Sciatic nerve (tissue), 1 donor: ENCODE measurements around the gene CFAP44.

DNA sequence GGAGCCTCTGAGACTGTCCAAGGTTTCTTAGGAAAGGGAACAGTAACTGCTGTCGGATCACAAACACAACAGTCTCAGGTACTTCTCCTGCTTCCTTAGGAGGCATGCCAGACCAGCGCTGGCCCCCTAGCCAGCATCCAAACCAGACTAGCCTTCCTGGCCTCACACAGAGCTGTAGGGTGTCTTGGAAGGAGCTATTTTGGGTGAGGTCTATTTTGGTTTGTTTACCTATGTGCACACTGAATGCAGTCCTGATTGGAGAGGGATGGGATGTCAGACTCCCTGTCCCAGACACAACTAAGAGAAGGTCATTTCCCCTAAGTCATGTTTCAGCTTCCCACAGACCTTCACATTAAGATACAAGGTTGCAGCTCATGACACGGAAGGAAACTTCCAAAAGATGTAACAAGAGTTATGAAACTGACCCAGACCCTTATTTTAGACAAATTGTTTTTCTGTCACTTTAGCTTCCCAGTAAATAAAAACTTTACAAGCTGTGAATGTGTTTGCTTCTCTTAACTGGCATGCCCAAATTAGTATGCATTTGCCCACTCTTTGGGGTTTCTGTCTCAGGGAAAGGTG is 28.7 kb downstream of the CCDC80 start:
- PRO-cap: no peak

DNA sequence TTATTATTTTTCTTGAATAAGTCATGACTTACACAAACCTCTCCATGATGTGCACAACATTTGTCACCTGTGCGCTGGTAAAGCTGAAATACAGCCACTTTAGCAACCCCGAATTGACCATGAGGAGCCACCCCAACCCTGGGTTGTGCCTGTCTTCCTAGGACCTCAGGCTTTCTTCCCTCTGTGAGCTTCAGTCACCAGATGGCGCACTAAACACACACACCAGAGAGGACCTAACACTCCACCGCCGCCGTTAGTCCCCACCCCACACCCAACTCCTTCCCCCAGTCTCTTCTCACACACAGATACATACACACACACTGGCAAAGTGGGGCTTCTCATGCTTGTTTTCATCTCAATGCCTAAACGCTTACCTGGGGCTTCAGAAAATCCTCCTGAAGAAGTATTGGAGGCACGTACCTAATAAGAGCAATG is 2.0 kb upstream of the CCDC80 start:
- PRO-cap: no peak

DNA sequence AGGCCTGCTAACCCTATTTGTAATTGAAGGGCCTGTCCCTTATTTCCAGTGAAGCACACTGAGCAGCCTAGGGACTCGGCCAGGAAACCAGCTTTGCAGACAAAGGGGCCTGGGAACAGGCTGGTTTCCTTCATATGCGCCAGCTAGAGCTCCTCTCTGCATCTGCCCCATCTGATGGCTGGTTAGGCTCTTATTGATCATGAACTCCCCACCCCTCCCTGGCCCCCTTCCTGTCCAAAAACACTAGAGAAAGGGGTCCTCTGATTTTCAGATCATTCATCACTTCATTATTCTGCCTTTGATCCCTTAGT is 53.0 kb downstream of the BOC start:
- PRO-cap: no peak

DNA sequence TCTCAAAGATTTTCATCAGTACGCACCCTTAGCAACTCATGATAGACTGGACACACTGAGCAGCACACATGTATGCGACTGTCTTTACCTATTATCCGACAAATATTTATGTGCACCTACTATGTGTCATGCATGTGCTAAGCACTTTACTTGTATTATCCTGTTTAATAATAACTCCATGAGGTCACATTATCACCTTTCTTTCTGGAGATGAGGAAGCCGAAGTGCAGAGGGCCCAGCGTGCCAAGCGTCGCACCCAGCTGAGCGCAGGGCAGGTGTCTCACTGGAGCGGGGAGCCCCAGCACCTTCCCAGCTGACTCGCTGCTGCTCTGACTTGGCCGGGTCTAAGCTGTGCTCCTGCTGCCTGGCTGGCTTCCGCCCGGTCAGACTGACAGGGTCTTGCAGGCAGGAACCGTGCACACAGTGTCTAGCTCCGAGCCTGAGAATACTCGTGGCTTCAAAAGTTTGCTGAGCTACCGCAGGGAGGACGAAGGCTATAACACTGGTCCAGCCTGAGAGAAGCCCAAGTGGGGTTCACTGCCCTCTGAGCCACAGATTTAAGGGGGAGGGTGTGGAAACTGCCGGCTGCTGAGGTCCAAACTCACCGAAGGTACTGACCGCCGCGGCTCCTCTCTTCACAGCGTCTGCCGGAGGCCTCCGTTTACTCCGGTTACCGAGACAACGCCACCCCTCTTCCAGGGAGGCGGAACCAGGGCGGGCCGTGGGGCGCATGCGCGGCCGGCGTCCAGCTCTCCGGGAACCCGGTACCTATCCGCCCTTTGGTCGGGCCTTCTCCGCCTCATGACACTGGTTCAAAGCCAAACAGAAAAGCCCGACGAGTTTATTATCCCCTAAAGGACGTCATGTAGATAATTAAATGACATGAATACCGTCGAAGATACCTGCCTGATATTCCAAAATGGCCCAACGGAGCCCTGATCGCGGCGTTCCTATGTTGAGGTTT is at the start of gene CFAP44:
CFAP44 (minus strand) TSS at position 646 of the 964 bp plus-strand sequence.
- PRO-cap: bidirectional peak, plus-strand start at position 731 of the sequence, minus-strand start at position 646 of the sequence

- PRO-cap: no peak
Observed at GRCh38 chr3:113485140-113485923, 29.6 kb downstream of the SPICE1 start.

DNA sequence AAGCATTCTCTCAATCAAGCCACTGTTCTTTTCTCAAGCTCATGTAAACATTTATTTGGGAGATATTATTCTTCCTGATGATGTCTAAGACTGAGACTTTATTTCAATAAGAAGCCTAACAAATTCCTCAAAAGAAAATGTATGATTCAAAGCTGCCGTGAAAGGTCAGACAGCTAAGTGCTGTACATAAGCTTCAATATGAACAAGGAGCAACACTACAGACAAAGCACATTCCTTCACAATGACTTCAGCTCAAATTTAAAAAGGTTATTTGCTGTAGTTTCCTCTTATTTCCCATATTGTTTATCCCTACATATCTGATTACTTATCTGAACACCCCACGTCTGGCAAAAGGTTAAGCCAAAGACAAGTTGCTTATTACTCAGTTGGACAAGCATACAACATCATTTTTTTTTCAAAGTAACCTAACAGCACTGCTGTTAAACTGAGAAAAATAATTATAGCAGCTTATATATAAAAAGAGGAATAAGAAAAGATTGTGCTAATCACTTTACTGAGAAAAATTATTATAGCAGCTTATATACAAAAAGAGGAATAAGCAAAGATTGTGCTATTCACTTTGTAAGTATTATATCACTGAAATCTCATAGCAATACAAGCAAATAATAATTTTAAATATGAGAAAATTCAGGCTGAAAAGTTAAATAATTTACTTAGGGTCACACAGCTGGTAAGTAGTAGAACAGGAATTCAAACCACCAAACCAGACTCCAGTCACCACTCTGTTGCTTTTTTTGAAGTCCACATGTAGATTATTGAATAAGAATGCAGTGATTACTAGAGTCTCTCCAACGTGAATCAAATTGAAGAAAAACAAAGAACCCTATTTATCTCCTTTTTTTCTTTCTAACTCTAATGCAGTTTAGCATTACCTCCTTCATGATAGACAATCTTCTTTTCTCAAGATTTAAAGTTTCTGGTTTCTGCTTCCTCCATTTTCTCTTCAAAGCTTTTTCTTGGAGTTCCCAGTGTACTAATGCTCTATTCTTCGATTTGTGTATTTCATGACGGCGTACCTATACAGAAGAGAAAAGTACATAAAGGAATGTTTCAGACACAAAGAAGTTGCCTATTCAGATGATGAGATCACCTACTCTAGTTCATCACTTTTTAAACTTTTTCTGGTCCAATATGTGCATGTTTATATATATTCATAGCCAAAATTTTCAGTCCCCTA is 16.0 kb downstream of the SPICE1 start:
- PRO-cap: no peak

GRCh38 chr3:113536550-113537295 is 4.4 kb downstream of the SIDT1 start:
- PRO-cap: no peak

DNA sequence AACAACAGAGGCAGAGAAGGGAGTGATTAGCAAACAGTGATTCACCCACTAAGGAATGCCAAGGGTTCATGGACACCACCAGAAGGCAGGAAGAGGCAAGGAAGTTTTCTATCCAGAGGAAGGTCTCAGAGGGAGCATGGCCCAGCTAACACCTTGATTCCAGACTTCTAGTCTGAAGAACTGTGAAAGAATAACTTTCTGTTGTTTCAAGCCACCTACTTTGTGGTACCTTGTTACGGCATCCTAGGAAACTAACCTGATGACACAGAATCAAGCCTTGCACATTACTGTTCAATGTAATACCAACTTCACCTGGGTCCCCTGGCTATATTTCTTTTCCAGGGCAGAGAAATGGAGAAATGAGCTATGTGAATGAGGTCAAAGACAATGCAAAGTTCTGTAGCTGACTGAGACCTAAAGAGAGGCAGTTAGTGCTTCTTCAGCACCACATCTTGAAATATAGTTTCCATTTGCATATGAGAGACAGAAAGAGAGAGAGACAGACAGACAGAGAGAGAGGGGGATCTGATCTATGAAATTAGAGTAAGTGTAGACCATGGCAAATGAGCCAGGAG is 25.3 kb downstream of the SIDT1 start:
- PRO-cap: no peak

- PRO-cap: no peak
Observed at GRCh38 chr3:113573443-113574561, 41.4 kb downstream of the SIDT1 start.

DNA sequence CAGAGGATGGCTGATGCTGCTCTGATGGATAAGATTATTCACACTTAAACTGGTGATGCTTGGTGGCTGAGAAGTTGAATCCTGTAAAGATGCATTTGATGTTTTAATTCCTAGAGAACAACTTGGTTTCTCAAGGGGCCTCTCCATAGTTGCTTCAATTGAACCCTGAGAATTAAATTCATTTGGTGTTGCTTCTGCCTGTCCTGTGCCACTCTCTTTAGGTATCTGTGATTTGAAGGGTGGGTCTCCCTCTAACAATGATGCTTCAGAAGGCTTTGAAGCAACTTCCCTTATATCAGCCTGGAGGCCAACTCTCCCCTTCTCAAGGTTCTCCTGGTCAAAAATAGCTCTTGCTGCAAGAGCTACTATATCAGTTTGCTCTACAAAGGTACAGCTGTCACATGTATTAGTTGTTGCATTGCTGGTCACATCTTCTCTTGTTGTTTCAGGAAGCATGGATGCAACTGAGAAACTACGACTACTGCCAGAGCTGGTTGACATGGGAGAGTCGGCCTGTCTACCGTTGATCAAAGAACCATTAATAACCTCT is 38.4 kb downstream of the USF3 start:
- PRO-cap: no peak

GRCh38 chr3:114036494-114037023 is 19.8 kb downstream of the CCDC191 start:
- PRO-cap: no peak

- PRO-cap: no peak
Observed at GRCh38 chr3:114318825-114320049, 25.4 kb downstream of the TIGIT start.

DNA sequence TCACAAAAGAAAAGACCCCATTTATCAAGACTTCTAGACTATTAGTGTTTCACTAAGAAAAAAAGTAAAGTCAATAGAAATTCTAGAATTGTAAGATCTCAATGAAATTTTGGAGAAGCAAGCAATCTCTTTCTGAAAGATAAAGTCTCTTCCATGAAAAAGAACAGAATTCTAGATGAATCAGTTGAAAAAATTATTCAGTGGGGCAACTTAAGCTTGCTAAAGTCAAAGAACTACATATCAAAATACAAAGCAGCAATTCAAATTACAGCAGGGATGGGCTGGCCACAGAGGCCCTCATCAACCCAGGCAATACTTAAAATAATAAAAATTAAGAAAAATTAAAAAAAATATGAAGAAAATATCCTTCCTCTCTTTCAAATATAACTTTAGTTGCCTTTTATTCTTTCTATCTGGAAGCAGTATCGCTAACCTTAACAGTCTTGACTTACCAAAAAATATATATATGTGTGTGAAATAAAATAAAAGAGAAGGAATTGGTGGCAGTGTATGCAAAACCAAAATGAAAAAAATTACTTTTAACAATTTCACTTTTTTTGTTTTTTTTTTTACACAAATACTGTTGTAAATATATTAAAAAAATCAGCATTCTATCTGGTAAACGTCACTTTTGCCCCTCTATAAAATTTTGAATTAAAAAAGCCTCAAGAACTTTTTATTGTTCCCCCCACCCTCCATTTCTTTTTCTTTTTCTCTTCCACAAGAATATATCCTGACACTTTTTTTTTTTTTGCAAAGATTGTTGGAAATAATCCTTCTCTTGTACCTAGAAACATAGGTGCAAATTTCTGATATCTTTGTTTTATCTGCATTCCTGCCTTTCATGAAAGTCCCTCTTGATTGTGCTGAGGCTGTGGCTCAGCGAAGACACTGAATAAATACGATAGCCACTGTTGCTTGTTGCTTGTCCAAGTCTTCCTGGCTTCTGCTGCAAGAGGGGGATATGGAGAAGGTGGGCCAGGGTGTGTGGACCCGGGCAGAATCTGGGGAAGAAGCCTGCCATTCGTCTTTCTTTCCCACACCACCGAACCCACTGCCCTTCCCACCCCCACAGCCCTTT is 43.9 kb downstream of the TIGIT start:
- PRO-cap: no peak

GRCh38 chr3:114447370-114448017 is 153.7 kb downstream of the TIGIT start:
- PRO-cap: no peak

GRCh38 chr3:114624854-114625243 is 331.0 kb downstream of the TIGIT start:
- PRO-cap: bidirectional peak, plus-strand start at chr3:114625094, minus-strand start at chr3:114624945

DNA sequence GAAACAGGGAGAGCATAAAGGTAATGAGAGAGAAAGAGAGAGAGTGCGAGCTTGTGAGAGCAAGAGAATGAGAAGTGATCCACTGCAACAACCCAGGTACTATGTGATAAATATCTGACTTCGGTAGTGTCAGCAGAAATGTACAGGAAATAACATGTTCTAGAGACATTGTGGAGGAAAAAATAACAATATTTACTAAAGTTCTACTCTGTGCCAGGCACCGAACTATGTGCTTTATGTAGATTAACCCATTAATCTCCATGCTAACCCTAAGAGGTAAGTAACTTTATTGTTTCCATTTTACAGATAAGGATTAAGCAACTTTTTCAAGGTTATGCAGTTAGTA is 425.8 kb downstream of the ZBTB20 start:
- PRO-cap: no peak

- PRO-cap: no peak
Observed at GRCh38 chr3:114863729-114864160, 283.3 kb downstream of the ZBTB20 start.

DNA sequence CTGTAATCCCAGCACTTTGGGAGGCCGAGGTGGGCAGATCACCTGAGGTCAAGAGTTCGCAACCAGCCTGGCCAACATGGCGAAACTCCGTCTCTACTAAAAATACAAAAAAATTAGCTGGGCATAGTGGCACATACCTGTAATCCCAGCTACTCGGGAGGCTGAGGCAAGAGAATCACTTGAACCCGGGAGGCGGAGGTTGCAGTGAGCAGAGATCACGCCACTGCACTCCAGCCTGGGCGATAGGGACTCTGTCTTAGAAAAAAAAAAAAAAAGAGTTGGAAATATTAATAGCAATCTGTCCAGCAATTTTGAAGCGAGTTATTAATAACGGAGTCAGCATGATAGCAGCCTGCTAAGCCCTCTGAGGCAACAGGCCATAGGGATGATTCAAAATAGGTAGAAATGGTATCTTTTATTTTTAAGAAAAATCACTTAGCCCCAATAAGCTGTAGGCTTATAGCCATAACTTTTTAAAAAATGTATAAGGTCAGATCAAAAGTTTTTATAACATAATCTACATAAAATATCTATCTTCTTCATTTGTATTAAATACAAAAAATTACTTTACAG is 37.1 kb downstream of the ZBTB20 start:
- PRO-cap: no peak

- PRO-cap: unidirectional peak, plus-strand start at chr3:115147796; unidirectional peak, plus-strand start at chr3:115148009; bidirectional peak, plus-strand start at chr3:115148244, minus-strand start at chr3:115148242
Observed at GRCh38 chr3:115147750-115148528, 851 bp upstream of the ZBTB20 start.

- PRO-cap: no peak
Observed at GRCh38 chr3:115318381-115318763, 171.3 kb upstream of the ZBTB20 start.